ENCODE measurements around a stretch of chr14.

DNA sequence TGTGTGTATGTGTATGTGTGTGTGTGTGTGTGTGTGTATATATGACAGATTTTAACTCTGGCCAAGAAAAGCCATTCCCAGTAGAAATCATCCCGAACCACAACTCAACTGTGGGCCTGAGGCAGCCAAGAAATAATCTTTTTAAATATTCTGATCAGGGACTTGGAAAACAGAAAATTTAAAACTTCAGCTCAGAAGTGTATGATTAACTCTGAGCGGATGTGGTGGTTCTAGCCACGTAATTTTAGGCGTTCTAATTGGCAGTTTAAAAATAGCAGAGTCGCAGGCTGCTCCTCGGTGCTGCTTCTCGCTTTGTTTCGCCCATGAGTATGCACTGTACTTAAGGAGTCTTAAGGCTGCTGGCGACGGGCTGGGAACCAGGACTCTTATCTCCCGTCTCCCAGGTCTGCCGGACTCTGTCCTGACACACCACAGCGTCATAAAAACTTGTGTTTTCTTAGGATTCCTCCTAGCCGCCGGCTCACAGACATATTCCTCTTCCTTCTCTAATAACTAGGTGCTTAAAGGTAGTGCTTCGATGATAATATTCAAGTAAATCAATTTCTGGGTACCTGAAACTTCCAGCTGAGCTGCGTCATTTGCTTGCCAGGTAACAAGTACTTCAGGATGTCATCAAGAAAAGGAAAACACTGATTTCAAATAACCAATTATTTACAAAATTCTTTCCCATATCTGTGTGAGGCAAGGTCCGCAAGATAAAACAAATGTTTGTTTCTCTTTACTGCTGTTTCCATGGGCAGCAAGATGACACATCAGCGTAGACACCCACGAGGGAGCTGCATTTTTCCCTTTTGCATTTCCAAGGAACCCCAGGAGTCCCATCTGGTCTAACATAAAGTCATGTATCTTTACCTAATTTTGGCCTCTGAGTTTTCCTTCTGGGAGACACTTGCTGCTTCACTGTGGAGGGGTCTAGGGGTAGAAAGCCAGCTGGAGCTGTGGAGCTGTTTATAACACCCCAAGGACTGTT is 113.2 kb upstream of the PELI2 start:
- RRBS = 0% methylated on average over 4 of the region's 20 CpGs

DNA sequence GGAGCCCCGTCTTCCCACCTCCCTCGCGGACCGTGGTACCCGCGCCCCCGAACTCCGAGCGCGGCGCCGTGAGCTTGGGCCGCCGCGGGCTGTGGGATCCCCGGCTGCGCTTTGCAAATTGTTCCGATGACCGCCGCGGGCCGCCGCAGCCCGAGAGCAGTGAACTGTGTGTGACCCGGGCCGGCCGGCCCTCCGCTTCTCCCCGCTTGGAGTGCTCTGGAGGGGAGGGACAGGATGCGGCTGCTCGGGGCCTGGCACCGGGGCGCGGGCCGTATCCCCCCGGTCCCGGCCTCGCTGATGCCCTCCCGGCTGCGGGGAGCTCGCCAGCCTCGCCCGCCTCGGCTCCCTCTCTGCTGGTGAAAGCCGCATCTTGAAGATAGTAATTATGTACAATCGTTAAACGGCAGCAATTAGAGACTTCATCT is 977 bp downstream of the PELI2 start:
- RRBS = under 1% methylated on average over 21 of the region's 47 CpGs

GRCh38 chr14:56173428-56173687 is 55.1 kb downstream of the PELI2 start:
- RRBS = no CpG with 5 or more reads among the region's 2 CpGs

DNA sequence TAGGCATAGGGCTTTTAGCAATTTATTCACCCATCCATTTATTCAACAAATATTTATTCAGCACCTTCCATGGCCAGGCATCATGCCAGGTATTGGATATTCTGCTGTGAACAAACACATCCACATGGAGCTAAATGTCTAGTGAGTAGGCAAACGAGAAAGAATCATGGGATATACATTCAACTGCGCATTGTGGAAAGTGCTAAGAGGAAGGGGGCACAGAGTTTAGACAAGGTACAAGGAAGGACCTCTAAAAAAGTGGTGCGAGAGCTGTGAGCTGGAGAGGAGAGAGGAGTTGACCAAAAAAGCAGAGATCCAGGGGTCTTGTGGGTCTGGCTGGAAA is 63.7 kb downstream of the PELI2 start:
- RRBS = no CpG with 5 or more reads among the region's 3 CpGs

- RRBS = no CpG with 5 or more reads among the region's 9 CpGs
Observed at GRCh38 chr14:56209525-56210430, 91.6 kb downstream of the PELI2 start.

DNA sequence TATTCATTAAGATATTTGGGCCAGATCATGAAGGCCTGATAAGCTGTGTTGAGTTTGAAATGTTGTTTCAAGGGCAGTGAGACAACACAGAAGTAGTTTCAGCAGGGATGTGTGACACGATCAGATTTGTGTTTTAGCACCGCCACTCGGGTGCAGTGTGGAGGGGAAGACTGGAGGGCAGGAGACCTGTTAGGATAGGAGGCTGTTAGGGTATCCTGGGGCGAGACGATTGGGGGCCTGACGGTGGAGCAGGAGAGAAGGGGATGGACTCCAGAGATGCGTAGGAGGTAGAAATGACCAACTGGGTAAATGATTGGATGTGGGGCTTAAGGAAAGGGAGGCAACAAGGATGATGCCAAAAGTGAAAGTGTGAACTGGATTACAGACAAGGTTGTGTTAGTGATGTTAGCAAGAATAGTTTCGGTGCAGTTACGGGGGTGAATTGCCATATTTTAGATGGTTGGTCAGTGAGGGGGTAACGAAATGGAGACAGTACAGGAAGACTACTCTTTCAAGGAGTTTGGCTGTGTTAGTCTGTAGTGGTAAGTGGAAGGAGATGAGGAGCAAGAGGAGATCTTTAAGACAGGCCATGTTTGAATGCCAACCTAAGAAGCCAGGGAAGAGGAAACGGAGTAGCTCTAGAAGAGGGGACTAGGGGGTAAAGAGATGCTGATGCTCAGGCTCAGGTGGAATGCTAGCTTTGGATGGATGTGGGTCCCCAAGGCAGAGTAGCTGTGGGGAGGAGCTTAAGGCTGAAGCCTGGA is 122.0 kb downstream of the PELI2 start:
- RRBS = no CpG with 5 or more reads among the region's 11 CpGs

DNA sequence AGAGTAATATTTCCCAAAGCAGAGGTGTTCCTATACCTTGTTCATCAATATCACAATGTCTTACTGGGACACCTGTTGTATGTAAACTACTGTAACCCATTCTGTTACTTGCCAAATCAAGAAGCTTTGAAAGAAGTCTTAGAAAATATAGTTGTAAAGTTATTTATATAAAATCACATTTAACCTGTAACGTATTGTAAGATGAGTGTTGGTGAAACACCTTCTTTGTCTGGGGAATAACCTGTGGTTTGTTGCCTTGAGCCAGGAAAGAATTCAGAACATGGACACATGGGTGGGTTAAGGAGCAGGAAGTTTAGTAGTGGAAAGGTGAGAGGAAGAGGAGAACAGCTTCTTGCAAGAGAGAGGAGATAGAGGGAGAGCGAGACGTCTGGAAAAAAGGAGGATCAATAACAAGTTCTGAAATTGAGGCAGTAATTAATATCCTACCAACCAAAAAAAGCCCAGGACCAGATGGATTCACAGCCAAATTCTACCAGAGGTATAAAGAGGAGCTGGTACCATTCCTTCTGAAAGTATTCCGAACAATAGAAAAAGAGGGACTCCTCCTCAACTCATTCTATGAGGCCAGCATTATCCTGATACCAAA is 134.2 kb downstream of the PELI2 start:
- RRBS = no CpG with 5 or more reads among the region's 4 CpGs

GRCh38 chr14:58239336-58240355 is 5.0 kb upstream of the PSMA3 start:
- RRBS = no CpG with 5 or more reads among the region's 24 CpGs

DNA sequence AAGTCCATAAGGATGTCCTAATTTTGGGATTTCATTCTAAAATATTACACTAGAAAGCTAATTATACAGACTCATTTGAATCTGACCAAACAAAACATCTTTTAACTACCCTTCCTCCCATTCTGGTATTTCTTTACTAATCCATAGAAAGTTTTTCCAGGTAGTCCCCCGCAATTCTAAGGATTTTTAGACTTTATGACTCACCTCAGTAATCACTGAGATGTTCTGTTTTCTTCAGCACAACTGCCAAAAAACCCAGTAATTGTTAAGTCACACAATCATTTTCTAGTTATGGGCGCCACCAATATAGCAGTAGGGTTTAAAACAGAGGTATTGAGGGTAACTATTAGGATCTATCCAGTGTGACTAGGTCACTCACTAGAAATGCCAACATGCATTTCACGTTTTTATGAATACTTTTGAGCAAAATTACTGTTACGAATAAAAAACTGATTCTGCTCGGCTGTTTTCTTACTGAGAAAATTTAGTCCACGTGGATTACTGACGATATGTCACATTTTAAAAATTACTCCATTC is 1.6 kb upstream of the ARID4A start:
- RRBS = no CpG with 5 or more reads among the region's 7 CpGs

- RRBS = no CpG with 5 or more reads among the region's 8 CpGs
Observed at GRCh38 chr14:58351012-58351673, 44.6 kb upstream of the TOMM20L start.

DNA sequence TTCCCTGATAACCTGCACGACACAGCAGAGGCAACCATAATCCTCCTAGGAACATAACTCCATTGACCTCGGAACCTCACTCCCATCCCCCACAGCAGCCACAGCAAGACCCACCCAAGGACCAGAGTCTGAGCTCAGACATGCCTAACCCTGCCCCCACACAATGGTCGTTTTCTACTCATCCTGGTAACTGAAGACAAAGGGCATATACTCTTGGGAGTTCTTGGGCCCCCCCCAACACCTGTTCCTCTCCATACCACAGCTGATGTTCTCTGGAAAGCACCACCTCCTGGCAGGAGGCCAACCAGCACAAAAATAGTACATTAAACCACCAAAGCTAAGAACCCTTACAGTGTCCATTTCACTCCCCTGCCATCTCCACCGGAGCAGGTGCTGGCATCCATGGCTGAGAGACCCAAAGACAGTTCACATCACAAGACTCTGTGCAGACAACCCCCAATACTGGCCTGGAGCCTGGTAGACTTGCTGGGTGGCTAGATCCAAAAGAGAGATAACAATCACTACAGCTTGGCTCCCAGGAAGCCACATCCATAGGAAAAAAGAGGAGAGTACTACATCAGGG is 80.6 kb upstream of the DAAM1 start:
- RRBS = no CpG with 5 or more reads among the region's 4 CpGs

- RRBS = no CpG with 5 or more reads among the region's 6 CpGs
Observed at GRCh38 chr14:59215301-59215671, 26.8 kb downstream of the DAAM1 start.

- RRBS = no CpG with 5 or more reads among the region's 4 CpGs
Observed at GRCh38 chr14:59407087-59407735, 58.0 kb downstream of the GPR135 start.

- RRBS = 2% methylated on average over 6 of the region's 8 CpGs
Observed at GRCh38 chr14:59464434-59464519, 903 bp downstream of the GPR135 start.

GRCh38 chr14:59695013-59695662 is 118.5 kb upstream of the CCDC175 start:
- RRBS = no CpG with 5 or more reads among the region's 6 CpGs

GRCh38 chr14:60174883-60175846 is 10.0 kb upstream of the DHRS7 start:
- RRBS = no CpG with 5 or more reads among the region's 4 CpGs

DNA sequence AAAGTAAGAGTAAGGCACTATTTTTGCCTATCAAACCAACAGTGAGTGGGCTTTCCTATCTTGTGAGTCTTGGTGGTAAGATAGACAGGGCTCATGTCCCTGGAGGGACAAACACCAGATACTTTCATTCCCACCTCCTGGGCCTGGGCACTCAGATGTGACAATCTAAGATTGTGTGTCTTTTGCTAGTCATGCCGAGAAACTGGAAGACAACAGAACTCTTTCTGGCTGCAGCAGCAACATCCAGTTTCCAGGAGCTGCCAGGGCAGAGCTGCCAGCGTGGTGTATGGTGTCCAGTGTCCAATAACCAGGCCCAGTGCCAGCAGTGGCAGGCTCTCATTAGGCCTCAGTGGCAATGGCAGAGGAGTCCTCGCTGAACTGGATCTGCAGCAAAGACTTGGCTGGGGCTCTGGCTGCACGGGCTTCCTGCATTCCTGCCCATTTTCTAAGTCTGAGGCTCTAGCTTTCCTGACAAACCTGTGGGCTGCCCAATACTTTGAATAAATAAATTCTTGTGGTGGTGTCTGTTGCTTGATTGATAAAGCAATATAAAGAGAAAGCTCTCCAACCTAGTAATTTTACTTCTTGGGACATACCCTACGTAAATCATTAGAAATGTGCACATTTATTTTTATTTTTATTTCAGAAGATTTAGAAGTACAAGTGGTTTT is 26.2 kb upstream of the PPM1A start:
- RRBS = no CpG with 5 or more reads among the region's 5 CpGs

GRCh38 chr14:60245530-60246052 is 3.4 kb upstream of the PPM1A start:
- RRBS = no CpG with 5 or more reads among the region's 2 CpGs

DNA sequence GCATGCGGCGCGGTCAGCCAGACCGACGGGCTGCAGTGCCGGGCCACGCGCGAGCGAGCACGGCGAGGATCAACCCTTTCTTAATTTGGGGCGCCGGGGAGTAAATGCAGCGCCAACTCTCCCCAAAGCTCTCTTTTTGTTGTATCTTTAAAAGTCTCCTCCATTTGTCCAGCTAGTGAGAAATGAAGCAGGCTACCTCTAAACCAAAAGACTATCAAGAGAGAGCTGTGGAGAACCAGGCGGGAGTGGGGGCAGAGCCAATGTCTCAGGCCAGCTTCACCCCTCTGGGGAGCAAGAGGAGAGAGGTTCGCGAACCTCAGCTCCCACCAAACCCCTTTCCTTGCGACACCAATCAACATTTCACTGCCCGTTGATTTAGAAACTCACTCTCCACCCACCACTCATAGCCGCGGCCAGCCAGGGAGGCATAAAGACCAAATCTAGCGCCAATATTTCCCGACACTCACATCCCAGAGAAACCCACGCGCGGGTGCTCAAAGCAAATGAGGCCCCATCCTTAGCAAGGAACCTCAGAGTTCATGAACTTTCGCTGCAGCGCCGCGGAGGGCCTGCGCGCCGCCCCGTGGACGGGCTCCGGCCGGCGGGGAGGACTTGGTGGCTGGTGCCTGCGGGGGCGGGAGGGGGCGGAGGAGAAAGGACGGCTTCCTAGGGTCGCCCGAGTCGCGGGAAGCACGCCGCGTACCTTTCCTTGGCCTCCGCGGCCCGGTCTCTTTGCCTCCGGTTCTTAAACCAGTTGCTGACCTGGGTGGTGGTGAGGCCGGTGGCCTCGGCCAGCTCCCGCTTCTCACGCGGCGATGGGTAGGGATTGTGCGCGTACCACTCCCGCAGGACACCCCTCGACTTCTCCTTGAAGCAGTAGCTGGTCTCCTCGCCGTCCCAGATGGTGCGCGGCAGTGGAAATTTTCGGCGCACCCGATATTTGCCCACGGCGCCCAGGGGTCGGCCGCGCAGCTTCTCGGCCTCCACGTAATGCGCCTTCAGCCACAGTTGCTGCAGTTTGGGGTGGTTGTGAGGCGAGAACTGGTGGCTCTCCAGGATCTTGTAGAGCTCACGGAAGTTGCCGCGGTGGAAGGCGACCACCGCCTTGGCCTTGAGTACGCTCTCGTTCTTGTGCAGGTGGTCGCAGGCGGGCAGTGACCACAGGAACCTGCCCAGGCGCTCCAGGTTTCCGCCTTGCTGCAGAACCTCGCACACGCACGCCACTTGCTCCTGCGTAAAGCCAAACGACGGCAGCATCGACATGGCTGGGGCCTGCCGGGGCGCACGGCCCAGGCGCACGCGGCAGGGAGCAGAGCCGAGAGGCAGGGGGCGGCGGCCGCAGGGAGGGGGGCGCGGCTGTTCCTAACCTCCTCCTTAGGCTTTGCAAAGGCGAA is 853 bp downstream of the SIX1 start:
- RRBS = under 1% methylated on average over 10 of the region's 111 CpGs

- RRBS = no CpG with 5 or more reads among the region's 7 CpGs
Observed at GRCh38 chr14:61101732-61102999, 121.1 kb downstream of the SLC38A6 start.